Mammary microvascular endothelial cell (primary cell): ENCODE results near the genes MST1R and GNAT1.

GRCh38 chr3:48692853-48693443, 7.2 kb upstream of the NCKIPSD start:
- RAMPAGE, long total RNA: no peak

- RAMPAGE, long total RNA: no peak
These were observed 434 bp upstream of the P4HTM start for GRCh38 chr3:48989619-48989994.

DNA sequence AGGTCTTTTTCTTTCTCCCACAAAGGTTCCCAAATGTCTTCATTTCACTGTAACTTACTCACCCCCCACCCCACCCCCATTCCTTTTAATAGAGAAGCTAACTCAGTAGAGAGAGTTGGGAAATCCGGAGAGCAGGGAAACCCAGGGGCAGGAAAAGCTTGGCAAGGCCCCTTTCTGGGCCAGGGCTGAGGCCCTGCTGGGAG, 1.5 kb upstream of the DALRD3 start:
- RAMPAGE, long total RNA: no peak

DNA sequence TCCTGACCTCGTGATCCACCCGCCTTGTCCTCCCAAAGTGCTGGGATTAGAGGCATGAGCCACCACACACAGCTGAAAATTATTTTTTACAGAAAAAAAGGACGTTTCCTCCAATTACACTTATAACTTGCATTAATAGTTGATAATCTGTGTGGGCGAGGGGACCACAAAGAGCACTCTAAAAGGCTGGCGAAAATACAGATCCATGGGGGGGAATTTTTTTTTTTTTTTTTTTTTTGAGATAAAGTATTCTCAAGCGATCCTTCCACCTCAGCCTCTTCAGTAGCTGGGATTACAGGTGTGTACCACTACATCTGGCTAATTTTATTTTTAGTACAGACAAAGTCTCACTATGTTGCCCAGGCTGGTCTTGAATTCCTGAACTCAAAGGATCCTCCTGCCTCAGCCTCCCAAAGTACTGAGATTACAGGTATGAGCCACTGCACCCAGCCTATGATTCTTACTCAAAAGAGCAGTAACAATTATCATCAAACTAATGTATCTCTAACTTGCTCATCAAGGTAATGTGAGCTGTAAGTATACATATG, 24.5 kb downstream of the QRICH1 start:
- RAMPAGE, long total RNA: no peak

DNA sequence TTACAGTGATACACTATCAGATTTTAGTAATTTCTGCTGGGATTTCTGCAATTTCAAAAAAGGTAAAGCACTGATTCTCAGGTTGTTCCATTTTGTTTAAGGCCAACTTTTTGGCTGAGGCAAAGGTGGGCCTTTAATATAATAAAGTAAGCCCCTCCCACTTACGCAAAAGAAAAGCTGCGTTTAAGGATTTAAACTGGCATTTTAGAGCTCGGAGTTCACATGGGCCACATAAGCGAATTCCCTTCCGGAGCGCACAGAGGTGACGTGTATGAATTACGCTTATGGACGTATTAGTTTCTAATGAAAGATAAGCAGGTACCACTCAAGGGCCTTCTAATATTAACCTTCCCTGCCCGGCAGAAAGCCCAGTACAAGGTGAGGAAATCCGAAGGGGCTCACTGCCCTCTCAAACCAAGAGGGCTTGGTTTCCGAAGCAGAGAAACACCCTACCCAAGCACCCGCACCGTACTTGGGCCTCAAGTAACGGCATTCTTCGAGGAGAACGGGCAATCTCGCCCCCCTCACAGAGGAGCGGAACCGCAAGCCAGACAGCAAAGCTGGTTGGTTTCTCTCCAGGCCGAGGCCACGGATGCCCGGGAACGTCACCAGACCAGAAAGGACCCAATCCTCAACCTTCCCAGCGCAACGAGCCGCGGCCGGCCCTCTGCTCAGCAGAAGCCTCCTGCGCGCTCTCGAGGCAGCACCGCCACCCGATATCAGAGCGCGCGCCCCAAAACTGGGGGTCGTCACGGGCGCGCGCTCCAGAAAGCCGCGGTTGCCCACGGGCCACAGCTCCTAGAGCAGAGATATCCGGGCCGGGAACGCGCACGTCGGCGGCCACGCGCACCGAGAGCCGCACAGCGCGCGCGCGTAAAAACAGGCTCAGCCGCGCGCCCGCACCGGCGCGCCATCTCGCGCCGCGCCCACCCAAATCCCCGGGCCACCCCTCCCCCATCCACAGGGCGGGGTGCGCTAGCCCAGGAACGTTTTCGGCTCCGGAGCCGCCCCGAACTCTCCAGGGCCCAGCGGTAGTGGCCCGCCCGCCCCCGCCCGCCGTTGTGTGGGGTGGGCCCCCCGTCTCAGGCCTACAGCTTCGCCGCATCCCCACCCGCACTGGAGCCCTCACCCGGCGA, 720 bp downstream of the QRICH1 start:
- RAMPAGE, long total RNA: no peak

- RAMPAGE, long total RNA: no peak
These were observed 1.4 kb downstream of the KLHDC8B start for GRCh38 chr3:49172771-49173212.

- RAMPAGE, long total RNA: no peak
These were observed 2.3 kb upstream of the C3orf62 start for GRCh38 chr3:49279236-49279890.

DNA sequence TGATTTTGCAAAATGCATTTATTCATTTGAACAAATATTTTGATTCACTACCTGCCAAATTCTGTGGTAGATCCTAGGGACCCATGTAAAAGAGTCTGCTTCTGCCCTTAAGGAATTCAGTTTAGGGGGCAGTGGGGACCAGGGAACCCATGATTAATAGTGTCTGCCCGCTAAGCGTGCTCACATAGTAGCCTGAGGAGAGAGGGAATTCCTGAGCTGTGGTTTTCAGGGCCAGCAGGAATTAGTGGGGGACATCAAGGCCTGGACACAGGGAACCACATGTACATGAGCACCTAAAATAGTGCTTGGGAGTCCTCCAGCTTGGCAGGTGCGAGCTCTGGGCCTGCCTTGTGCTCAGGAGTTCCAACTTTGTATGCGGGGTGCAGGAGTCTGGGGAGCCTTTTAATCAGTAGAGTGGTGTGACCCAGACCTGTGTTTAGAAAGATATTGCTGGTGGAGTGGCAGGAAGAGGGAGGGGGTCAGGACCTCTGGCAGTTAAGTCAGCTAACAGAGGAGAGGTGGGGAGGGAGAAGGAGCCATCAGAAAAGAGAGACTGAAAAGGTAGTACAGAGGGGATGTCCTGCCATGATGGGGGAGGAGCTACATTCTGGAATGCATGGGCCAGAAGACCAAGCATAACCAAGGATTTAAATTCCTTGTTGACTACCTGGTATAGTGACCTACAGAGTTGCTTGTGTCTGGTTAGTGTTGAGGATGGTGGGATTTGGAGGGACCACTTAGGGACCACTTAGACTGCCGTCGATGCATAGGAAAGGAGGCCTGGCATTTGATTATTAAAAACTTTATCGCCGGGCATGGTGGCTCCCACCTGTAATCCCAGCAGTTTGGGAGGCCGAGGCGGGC, 1.9 kb downstream of the DAG1 start:
- RAMPAGE, long total RNA: no peak

DNA sequence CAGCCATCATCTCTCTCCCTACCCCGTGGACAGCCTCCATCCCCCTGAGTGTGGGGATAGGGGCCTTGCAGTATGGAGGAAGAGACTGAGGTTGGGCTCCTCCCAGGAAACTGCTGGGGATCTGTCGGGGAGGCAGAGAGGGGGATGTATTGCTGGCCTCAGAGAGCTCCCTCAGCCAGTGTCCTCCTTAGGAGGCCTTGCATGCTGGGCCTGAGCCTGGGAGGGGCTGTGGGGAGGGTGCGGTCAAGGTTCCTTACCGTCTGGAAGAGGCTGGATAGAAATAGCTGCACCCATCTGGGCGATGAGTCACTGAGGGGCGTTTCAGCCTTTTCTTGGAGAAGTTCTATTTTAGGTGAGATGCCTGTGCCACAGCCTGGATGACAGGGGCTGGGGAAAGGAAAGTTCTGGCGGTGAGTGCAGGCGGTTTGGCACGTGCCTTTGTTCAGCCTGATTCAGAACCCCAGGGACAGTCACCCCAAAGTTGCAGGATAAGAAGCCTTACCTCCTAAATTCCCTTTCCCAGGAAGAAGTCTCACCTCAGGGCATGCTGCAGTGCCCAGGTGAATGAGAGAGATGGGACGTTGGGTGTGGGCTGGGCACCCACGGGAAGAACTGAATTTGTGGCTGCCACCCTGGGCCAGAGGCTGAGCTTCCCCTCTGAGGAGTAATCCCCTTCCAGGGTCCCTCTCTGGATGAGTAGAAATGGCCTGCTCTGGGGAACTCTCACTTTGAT, 35.7 kb upstream of the APEH start:
- RAMPAGE, long total RNA: no peak

DNA sequence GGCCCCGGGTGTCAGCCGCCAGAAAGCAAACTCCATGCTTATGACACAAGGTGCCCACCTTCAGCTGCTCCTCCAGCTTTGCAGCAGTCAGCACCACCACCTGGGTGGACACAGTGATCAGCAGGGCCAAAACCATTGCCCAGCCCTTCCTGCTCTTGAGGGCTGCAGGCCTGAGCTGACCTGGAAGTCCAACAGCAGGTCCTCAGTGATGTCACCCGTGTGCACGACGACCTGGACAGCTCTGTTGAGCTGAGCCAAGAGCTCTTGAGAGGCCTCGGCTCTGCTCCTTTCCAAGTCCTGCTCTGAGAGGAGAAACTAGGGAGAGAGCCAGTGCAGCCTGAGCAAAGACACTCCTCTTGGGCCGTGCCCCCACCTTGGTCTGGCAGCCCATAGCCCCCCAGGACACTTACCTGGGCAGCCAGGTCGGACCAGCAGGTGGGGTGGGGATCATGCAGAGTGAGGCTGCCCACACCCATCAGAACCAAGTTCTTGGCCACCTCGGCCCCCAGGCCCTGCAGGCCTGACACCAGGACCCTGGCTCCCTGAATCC, 609 bp downstream of the UBA7 start:
- RAMPAGE, long total RNA: no peak

GRCh38 chr3:49868076-49868607, 1.6 kb downstream of the CAMKV start:
- RAMPAGE, long total RNA: no peak

GRCh38 chr3:49903690-49904273, at the start of gene MST1R:
Gene MST1R, minus strand, starts transcription at chr3:49903873.
- RAMPAGE, long total RNA: no peak

DNA sequence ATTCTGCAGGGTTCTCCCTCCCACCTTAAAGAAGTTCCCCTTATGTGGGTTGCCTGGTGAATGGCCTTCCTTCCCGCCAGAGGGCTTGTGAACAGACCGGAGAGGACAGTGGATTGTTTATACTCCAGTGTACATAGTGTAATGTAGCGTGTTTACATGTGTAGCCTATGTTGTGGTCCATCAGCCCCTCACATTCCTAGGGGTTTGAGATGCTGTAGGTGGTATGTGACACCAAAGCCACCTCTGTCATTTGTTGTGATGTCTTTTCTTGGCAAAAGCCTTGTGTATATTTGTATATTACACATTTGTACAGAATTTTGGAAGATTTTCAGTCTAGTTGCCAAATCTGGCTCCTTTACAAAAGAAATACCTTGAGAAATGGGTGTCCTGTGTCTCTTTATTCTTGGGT, 29.9 kb downstream of the RBM5 start:
- RAMPAGE, long total RNA: no peak

DNA sequence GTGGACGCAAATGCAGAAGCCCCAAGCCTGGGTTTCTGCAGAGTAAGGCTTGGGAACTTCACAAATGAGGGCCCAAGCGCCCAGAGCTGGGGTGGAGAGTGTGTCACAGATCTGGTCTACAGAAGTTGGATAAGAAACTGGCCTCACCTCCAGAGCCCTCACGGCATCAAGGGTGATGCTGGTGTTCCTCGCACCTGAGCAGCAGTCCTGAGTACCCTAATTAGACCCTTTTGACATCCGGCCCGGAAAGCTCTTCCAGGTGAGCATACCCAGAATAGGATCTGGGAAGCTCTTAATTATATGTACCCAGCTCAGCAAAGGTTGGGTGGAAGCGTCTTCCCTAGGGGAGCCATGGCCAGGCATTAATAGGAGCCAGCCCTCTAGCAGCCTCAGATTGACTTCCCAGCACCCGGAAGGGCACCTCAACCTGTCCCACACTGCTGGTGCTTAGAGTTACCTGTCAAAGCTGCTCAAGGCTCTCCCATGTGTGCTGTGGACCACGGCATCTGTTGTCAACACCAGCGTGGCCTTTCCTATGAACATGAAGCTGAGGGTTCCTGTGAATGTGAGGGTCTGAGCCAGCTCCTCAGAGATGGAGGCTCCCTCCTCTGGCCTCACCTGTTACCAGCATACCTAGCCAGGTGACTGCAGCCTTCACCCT, 31.9 kb downstream of the RBM5 start:
- RAMPAGE, long total RNA: no peak

DNA sequence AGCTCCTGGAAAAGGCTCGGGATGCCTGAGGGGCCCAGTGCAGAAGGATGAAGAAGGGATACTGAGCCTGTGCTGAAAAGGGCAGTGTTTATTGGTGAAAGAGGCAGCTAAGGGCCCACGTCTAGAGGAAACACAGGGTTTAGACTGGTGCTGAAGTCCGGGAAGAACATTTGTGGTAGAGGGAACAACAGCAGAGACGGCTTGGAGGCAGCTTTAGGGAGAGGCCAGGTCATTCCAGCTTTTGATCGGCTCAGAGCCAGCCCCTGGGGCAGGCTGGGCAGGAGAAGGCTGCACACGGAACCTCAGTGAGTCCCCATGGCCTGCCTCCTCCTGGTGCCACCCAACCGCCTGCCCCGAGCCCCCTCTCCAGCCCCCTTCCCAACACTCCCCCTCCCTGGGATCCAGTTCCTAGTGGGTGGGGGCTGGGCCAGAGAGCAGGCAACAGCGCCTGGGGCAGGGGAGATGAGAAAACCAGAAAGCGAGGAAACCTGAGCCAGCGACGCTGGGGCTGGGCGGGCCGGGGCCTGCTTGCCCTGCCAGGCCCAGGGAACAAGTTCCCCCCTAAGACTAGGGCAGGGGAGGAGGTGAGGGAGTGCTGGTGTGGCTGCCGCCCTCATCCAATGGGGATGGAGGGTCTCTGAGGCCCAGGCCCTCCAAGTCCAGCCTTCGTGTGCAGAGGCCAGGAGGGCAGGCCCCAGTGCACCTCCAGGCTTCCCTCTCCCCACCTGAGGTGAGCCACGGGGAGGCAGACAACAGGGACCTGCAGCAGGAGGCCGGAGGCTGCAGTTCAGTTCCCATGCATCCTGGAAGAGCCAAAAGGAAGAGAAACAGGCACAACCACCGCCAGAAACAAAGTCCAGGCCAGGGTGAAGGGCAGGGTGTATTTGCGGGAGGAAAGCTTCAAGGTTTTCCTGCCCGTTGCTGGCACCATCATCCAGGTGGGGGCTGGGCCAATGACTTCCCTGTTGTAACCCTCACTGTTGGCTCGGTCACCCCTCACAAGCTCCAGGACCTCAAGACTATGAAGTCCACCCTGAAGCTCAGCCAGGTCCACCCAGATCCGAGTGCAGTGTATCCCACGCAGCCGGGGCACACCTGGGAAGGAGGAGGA, 4.1 kb upstream of the SEMA3F start:
- RAMPAGE, long total RNA: no peak

GRCh38 chr3:50156685-50157742, 1.9 kb downstream of the SEMA3F start:
- RAMPAGE, long total RNA: no peak

DNA sequence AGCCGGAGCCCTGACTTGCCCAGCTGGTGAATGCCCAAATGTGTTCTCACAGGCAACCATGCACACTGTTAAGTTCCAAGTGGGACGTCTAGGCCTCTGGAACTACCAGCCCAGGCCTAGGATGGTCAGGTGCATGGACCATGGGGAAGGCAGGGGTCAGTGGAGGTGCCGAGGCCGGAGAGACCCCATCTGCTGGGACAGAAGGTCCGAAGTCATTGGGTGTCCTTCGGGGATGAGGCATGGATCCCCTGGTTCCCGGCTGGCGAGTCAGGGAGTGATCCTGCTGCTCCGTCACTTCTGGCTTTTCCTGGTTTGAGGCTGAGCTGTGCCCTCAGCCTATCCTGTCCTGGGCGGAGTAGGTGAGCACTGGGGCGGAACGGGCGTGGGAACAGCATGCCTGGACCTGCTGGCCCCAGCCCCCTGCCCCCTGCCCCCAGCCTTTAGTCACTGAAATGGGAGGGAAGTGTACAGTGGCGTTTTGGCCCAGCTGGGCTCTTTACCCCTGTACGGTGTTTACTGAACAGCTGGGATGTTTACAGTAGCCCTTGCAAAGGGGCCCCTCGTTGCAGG, 12.1 kb downstream of the SEMA3F start:
- RAMPAGE, long total RNA: no peak

- RAMPAGE, long total RNA: no peak
These were observed at the start of gene GNAT1 for GRCh38 chr3:50191187-50191790. Gene GNAT1, plus strand, starts transcription at chr3:50191610.

GRCh38 chr3:50194631-50195293, 3.4 kb downstream of the GNAT1 start:
- RAMPAGE, long total RNA: no peak

DNA sequence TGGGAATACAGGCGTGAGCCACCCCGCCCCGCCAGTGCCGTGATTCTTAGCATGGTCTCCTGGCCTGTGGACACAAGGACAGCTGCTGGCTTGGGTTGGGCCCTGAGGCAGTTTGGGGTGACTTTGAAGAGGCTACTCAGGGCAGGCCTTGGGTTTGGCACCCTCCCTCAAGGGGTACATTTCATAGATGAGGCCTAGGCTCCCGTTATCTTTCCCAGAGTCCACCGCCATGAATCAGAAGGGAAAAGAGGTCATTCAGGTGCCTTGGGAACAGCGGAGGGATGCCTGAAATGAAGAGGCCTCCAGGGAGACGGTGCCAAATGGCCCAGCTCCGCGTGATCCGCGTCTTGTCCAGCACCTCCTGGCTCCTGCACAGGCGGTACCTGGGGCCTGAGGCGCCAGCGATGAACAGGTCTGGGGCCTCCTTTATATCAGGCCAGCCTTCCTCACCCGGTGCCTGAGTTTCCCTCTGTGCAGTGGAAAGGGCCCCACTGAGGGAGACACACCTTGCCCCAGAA, 9.3 kb downstream of the GNAI2 start:
- RAMPAGE, long total RNA: no peak